Mononuclear cell (primary cell): ENCODE measurements around the genes TTC12 and ZW10.

DNA sequence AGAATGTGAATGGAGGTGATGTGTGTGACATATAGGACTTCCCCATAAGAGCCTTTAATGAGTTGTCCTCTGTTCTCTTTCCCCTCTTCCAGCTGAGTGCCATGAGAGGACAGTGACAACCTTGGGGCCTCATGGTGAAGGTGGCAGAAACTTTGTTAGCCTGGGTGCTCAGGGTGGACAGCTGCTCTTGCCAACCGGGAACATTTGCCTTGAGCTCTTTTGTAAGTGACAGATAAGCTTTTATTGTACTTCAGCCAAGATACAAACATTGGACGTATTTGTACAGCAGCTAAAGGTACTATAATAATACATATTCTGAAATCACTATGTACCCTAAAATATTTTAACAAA is 33.0 kb upstream of the PLET1 start:
- RRBS = no CpG with 5 or more reads among the region's 2 CpGs

GRCh38 chr11:112554368-112554668 is 293.7 kb upstream of the PLET1 start:
- RRBS = no CpG with 5 or more reads among the region's 2 CpGs

DNA sequence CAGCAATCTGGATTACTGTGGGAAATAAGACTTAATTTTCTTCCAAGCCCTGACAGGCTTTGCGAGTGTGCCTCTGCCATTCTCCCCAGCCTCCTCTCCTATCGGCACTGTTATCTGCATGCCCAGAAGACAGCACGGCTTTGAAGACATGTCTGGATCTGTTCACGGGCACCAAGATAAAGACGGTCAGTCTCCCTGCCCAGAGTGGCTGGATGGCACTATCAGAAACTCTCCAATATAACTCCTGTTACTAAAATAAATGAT is 182.7 kb upstream of the NCAM1 start:
- RRBS = no CpG with 5 or more reads among the region's 5 CpGs

GRCh38 chr11:112784489-112785058 is 176.6 kb upstream of the NCAM1 start:
- RRBS = no CpG with 5 or more reads among the region's 19 CpGs

DNA sequence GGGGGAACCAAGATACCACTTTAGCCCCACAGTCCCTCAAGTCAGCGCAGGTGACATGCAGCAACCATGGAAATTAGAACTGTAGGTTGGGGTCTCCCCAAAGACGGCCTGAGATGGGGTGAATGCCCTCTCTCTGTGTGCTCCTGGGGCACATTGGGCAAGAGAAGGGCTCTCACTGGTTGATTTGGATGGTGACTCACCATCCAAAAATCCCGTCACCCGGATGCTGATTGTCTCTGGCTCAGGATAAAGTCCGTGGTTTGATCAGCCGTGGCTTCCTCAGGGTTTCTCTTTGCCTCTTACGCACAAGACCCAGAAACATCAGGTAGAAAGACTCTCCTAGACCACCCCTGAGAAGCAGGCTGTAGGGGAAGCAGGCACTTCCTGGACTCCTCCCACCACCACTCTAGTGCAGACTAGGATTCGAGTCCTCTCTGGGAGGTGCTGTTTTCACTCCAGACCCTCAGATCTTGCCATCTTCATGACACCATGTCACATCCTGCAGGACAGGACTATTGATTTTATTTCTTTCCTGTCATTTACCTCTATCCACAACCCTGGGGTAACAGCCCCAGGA is 176.1 kb upstream of the NCAM1 start:
- RRBS = no CpG with 5 or more reads among the region's 8 CpGs

- RRBS = no CpG with 5 or more reads among the region's 47 CpGs
These were observed 1.0 kb downstream of the NCAM1 start for GRCh38 chr11:112962133-112962722.

- RRBS = no CpG with 5 or more reads among the region's 3 CpGs
These were observed 4.7 kb upstream of the TTC12 start for GRCh38 chr11:113309729-113310024.

GRCh38 chr11:113314206-113315262 is at the start of gene TTC12:
TTC12 (plus strand) TSS chr11:113314583.
- RRBS = 4% methylated on average over 25 of the region's 72 CpGs

- RRBS = under 1% methylated on average over 18 of the region's 47 CpGs
These were observed at the start of gene ZW10 for GRCh38 chr11:113773433-113774398. ZW10 (minus strand) TSS chr11:113773692.

DNA sequence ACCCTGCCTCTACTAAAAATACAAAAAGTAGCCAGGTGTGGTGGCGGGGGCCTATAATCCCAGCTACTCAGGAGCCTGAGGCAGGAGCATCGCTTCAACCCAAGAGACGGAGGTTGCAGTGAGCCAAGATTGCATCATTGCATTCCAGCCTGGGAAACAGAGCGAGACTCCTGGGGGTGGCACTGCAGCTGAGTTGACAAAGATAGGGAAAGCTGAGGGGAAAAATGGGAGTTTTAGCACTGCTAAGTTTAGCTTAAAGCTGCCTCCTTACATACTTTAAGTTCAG is 8.9 kb upstream of the USP28 start:
- RRBS = no CpG with 5 or more reads among the region's 4 CpGs

DNA sequence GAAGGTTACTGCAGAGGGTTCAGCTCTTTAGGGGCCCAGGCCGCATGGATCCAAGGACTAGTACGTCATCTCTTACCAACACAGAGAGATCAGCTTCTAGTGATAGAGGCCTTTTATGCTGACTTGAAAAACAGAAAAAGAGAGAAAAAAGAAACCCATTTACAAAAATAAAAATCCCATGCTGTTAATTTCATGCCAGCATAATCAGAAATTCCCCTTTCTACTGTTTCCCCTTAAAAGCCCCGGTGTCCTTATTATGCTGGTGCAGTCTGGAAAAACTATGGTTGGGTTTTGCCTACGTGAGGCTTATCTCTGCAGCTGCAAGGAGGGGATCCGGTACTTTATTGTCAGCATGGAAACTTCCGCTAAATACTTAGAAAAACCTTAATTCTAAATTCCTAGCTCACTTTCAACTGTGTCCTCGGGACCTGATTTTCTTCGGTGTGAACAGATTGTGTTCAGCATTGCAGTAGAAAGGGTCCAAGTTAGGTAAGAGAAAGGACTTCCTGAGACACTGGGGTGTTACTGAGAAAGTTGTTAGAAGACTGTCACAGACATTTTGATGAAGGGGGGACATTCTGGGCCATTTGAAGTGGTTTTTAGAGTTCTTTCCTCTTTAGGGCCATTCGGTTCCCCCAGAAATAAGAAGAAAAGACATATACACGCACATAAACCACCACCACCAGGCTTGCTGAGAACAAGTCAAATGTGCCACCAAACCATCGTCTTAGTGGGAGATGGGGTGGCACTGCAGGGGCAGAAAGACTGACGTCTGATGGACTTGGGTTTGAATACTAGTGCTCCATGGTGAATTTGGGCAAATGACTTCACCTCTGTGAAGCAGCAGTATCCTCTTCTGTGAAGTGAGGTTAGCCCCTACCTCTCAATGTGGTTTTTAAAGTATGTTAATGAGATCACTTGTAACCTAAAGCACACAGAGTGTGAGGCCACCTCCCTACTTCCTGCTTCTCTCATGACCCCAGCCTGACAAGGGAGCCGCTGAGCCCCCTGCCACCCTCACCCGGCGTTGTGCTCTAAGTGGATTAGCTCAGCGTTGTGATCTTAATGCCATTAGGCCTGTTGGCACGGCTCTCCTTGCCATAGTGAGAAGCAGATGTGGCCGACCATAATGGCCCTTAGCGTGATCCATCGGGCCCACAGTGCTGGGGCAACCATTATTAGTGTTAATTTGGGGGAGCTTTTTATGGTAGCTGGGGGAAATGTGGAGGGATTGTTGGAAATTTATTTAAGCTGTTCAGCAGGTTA is 14.1 kb downstream of the ZBTB16 start:
- RRBS = 47% methylated on average over 2 of the region's 20 CpGs

- RRBS = no CpG with 5 or more reads among the region's 7 CpGs
These were observed 29.4 kb downstream of the ZBTB16 start for GRCh38 chr11:114088867-114089342.

DNA sequence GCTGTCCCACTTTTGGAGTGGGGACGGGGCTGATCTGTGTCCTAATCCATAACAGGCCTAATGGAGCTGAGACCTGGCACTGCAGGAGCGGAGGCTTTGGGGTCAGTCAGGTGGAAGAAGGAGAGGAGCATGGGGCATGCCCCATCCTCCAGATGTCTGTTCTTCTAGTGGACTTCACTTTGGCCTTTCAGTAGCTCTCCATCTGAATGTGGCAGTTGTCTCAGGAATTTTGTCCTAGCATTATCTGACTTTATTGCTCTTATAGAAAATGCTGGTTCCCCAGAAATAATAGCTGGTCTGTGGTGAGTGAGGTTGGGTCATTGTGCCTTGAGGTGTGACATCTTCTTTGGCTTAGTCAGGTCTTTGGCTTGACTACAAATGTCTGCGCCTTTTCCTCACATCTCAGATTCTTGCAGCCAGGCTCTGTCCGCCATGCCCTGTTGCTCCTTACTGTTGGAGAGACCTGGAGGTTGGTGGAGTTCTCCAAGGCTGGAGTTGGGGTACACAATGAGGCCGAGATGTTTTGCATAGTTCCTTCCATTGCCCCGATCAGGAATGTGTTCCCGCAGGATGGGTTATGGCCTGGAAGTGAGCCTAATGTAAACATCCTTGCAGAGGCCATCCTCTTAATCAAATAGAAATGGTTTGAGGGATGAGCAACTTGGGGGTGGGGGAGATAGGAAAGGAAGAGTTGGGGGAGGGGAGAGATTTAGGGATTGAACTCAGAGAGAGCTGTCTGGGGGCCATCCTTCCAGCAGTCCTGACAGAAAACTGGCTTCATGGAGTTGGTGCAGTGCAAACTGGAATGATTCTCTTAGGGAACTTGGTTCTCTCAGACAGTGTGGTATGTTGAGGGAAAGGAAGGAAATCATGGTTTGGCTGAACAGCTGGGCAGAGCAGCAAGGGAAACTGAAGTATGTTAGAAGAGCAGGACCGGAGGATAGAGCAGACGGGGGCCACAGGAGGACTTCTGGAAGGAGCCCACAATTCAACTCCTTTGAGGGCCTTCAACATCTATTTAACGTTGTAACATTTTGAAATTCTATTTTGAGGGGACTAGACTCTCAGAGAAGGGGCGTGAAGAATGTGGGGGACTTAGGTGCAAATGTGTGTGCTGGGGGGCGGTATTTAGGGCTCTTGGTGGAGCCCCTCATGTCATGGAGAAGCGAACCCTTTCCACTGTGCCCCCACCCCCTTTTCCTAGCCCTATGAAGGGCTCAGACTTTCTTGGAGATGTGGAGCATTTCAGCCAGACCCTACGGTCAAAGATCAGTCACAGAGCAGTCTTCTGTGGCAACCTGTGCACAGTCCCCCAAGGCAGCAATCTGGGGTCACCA is 50.0 kb downstream of the ZBTB16 start:
- RRBS = no CpG with 5 or more reads among the region's 14 CpGs

- RRBS = no CpG with 5 or more reads among the region's 12 CpGs
These were observed 108.5 kb downstream of the ZBTB16 start for GRCh38 chr11:114167773-114168623.

DNA sequence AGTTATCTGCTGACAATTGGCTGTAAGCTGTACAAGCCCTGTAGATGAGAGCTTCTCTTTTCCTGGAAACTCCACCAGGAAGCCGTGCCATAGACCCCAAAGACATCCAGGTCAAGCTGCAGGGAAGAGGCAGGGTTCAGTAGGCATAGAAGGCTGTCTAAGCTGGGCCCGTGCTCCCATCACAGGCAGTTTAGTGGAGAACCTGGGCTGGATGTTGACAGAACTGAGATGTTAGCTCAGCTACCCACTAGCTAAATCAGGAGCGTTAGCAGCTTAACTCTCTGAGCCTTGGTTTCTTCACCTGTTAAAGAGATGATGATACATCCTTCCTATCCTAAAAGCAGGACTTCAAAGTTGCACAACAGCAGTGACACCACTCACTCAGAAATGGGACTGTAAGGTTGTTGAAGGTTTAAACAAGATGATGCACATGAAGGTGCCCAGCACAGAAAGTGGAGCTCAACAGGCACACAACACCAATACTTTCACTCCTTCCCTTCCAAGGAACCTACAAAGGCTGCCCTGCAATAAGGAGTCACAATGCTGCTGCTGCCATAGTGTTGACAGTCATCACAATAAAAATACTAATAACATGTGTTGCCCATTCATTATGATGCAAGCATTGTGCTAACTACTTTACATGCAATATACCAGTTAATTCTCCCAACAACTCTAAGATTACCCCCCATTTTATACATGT is 115.4 kb downstream of the ZBTB16 start:
- RRBS = no CpG with 5 or more reads among the region's 3 CpGs

- RRBS = no CpG with 5 or more reads among the region's 2 CpGs
These were observed 117.8 kb upstream of the NNMT start for GRCh38 chr11:114178343-114178920.

DNA sequence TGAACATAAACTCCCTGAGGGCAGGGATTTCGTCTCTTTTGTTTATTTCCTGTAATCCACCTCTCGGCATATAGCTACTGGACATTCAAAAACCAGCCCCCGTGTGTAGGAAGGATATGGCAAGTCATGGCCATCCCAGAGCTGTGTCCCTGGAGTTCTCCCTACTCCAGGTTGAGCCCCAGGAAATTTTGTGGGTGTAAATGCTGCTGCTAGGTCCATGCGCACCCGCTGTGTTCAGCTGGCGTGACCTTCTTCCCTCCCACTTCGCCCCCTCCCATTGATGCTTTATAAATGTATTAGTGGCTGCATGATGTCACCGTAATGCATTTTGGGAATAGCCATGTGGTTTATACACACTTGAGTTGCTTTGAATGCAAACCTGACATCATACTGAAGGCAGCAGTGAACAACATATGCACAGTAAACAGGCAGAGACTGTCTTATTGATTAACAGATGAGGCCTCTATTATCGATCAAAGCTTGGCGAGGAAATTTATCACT is 113.7 kb upstream of the NNMT start:
- RRBS = no CpG with 5 or more reads among the region's 10 CpGs

- RRBS = no CpG with 5 or more reads among the region's 20 CpGs
These were observed 46.0 kb upstream of the NNMT start for GRCh38 chr11:114250168-114250621.

- RRBS = no CpG with 5 or more reads among the region's 20 CpGs
These were observed 43.5 kb upstream of the NNMT start for GRCh38 chr11:114252450-114253404.

- RRBS = no CpG with 5 or more reads among the region's 11 CpGs
These were observed 40.8 kb upstream of the NNMT start for GRCh38 chr11:114255389-114255791.